Measurements from ENCODE around the genes AADACL4, CFAP107 and PRAMEF25.

DNA sequence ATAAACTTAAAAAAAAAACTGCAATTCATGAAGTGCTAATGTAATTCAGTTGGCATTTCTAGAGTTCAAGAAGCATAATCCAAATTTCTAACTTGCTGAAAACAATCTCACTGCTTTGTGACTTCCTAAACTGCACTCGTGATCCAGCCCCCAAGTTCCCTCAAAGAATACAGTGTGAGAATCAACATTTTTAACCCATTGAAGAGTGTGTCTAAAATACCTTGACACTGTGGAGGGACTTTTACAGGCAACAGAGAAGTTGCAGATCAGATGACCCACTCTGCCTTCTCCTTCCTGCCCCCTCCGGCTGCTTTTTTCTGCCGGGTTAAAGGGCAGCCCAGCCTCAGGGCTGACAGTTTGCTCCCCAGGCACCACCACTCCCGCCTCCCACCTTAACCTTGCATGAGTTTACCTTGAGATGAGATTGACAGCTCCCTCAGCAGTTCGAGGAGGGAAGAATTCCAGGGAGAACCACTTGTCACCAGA is 3.3 kb downstream of the MTHFR start:
- PRO-cap, result no peak
- RAMPAGE, long total RNA, result no peak
- RRBS, result no CpG with 5 or more reads among the region's 5 CpGs

DNA sequence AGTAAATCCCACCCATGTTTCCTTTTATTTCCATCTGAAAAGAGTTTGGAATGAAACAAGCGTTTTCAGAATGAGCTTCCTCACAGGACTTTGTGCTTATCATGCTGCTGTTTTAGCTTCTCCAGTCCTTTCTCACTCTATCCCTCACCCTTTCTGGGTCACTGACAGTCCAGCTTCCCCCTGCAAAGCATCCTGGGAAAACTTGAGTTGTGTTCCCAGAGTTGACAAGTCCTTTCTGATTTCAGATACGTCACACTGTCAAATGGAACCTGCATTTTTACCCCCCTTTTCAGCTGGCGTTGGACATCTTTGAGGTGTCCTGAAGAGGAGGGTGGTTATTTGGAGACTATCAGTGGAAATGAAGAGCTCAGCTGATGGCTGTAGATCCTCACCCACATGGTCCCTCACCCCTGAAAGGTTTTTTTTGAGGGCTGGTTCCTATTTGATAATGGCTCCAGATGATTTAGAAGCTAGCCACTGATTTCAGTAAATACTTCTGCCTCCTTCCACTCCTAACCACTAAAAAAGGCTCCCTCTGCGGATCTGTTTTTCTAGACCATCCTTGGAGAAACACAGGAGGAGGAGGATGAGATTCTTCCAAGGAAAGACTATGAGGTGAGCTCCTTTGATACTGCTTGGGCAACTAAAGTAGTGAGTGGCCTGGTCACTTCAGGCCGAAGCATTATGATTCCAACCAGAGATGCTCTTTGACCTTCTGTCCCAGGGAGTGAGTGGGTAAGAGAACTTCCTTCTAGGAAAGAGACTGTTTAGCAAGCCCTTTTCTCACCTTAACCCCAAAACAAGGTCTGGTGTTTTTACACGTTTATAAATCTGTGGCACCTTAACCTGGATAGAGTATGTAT is 816 bp downstream of the CLCN6 start:
- PRO-cap, result no peak
- RAMPAGE, long total RNA, result no peak
- RRBS, result no CpG with 5 or more reads among the region's 6 CpGs

GRCh38 chr1:11872525-11873245 is 13.9 kb upstream of the NPPB start:
- PRO-cap, result no peak
- RAMPAGE, long total RNA, result no peak
- RRBS, result no CpG with 5 or more reads among the region's 8 CpGs

GRCh38 chr1:11880784-11881592 is 22.2 kb upstream of the NPPB start:
- PRO-cap, result no peak
- RAMPAGE, long total RNA, result no peak
- RRBS, result no CpG with 5 or more reads among the region's 10 CpGs

DNA sequence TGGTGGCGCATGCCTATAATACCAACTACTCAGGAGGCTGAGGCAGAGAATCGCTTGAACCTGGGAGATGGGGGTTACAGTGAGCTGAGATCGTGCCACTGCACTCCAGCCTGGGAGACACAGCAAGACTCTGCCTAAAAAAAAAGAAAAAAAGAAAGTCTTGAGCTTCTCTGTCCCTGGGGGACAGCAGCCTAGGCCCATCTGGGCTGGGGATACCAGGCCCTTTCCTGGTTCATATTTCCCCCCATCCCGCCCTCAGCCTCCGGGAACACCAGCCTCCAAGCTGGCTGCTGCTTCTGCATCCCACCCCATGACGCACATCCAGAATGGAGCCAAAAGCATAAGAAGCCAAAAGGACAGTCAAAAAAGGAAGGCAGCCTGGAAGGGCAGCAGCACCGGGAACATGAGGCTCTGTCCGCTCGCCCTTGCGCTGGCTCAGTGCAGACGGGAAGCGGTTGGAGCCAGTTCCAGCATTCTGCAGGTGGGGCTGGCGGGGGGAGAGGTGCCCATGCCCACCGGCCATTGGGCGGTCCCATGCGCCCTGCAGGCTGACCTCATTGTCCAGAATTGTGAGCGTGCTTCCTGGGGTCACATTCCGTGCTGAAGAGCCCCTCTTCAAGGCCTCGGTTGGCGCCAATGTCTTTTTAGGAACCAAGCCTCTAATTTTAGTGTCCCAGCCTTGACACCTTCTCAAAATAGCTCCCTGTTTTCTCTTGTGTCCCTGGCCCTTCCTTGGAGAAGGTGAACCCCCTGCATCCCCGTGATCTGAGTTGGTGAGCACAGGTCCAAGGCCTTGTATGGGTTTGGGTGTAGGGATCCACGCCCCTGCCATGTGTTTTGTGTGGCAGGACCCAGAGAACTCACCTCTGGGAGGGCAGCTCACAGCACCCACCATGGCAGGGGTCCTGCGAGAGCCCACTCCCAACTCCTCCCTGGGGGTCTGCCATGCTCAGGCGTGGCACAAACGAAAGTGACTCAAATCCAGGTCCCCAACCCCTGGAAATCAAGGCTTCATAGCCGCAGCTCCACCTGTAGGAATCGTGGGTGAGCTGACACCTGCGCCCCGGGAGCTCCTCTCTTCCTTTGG is 28.4 kb upstream of the NPPB start:
- PRO-cap, result no peak
- RAMPAGE, long total RNA, result no peak
- RRBS, result 80% methylated on average over 6 of the region's 29 CpGs

- PRO-cap, result no peak
- RAMPAGE, long total RNA, result no peak
- RRBS, result no CpG with 5 or more reads among the region's 42 CpGs
Measured at GRCh38 chr1:11924654-11925716, 1.2 kb downstream of the KIAA2013 start.

GRCh38 chr1:12185352-12186534 is 19.0 kb downstream of the TNFRSF1B start:
- PRO-cap, result no peak
- RAMPAGE, long total RNA, result no peak
- RRBS, result no CpG with 5 or more reads among the region's 22 CpGs

- PRO-cap, result no peak
- RAMPAGE, long total RNA, result no peak
- RRBS, result no CpG with 5 or more reads among the region's 2 CpGs
Measured at GRCh38 chr1:12345853-12346221, 116.0 kb downstream of the VPS13D start.

GRCh38 chr1:12381362-12381913 is 151.6 kb downstream of the VPS13D start:
- PRO-cap, result no peak
- RAMPAGE, long total RNA, result no peak
- RRBS, result no CpG with 5 or more reads among the region's 6 CpGs

- PRO-cap, result no peak
- RAMPAGE, long total RNA, result no peak
- RRBS, result no CpG with 5 or more reads among the region's 16 CpGs
Measured at GRCh38 chr1:12552922-12553652, 64.9 kb downstream of the DHRS3 start.

DNA sequence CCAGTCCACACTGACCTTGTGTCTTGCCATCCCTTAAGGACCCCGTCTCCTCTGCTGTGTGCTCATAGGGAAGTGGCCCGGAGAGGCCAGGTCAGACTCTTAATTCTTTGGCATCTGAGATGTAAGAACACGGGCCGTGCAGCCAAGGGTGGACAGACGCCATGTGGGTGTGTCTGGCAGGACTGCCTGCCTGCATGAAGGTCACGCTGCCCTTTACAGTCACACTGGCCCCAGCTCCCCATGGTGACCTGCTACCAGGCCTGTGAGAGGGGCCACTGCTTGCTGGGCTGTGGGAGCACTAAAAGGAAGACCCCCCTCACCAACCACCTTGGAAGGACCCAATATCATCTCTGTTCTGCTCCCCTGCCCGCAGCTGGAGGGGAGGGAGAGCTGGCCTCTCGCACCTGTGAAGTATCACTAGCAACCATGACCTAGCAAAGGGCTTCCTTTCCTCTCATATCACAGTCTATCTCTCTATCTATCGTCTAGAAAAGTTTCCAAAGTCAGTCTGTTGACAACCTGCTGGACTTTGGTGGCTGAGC is 17.6 kb downstream of the DHRS3 start:
- PRO-cap, result no peak
- RAMPAGE, long total RNA, result no peak
- RRBS, result no CpG with 5 or more reads among the region's 9 CpGs

DNA sequence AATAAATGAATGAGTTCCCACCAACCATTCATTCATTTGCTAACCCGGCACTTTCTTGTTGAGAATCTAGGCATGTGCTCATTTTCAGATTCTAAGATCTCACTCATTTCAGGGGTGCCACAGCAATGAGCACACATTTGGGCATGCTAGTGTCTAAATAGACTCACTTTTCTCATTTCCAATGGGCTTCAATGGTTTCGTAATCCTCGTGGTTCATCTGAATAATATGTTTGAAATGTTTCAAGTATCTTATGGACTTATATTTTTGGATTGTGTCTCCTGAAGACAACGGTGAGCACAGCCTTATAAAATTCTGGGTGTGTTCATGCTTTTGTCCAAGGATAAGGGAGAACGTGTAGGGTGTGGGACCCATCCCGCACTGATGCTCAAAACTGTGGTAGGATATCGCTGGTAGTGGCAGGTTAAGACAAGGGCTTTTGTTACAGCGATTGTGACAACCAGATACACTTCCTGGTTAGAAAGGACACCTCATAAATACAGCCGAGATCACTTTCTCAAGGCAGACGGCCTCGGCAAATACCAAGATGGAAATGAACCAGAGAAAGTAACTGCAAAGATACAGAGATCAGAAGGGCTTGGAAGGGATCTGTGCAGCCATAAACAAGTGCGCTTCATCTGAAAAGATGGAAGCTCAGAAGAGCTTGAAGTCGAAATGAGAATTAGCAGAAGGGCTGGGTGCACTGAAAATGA is 7.3 kb downstream of the DHRS3 start:
- PRO-cap, result no peak
- RAMPAGE, long total RNA, result no peak
- RRBS, result no CpG with 5 or more reads among the region's 13 CpGs

GRCh38 chr1:12614982-12615195 is 3.1 kb downstream of the DHRS3 start:
- PRO-cap, result no peak
- RAMPAGE, long total RNA, result no peak
- RRBS, result no CpG with 5 or more reads among the region's 1 CpG

DNA sequence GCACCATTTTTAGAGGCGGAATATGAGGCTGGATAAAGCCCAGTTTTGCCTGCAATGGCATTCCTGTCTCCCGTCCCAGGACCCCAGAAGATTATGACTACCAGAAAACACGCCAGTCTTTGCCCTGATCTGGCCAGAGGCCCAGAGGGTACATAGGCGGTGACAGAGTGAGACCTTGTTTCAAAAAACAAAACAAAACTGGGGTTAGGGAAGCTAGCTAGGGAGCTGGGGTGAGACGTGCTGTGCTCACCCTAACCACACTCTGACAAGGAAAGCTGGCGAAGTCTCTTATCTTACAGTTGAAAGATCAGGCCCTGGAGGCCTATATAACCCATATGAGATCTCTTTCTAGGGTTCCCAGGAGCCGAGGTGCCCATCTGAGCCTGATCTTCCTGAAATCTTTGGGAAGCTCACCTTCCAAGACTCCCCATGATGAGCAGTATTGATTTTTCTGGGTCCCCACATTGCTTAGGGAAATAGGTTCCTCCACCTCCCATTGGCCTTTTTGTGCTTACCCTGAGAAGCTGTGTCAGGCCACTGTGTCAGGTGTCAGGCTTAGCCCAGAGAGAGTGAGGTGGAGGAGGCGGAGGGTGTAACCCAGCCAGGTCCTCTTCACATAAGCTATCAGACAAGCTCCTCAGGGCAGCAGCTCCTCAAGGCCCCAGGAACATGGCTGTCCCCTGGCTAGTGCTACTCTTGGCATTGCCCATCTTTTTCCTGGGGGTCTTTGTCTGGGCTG is at the start of gene AADACL4:
TSS of gene AADACL4 (plus strand) at position 208 of the 739 bp plus-strand sequence.
- PRO-cap, result no peak
- RAMPAGE, long total RNA, result no peak
- RRBS, result no CpG with 5 or more reads among the region's 8 CpGs

GRCh38 chr1:12746047-12746459 is at the start of gene CFAP107:
TSS of gene CFAP107 (plus strand) at chr1:12746200.
- PRO-cap, result no peak
- RAMPAGE, long total RNA, result start-site peak on the plus strand at chr1:12746186-12746249, 69 and 19 reads in 2 replicates
- RRBS, result no CpG with 5 or more reads among the region's 3 CpGs

DNA sequence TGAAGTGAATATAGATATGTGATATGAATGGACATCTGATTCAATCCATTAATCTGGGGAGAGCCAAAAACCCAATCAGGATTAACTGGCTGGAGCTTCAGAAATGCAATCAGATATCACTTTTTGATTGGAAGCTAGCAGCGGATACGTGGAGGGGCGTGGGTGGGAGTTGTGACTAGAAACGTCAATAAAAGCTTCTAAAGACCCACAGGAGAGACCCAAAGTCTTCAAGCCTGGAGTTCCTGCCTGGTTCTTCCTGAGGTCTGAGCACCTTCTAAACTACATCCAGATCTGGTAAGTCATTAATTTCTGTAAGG is at the start of gene PRAMEF25:
TSS of gene PRAMEF25 (plus strand) at position 161 of the 317 bp plus-strand sequence.
- PRO-cap, result no peak
- RAMPAGE, long total RNA, result no peak
- RRBS, result no CpG with 5 or more reads among the region's 4 CpGs

DNA sequence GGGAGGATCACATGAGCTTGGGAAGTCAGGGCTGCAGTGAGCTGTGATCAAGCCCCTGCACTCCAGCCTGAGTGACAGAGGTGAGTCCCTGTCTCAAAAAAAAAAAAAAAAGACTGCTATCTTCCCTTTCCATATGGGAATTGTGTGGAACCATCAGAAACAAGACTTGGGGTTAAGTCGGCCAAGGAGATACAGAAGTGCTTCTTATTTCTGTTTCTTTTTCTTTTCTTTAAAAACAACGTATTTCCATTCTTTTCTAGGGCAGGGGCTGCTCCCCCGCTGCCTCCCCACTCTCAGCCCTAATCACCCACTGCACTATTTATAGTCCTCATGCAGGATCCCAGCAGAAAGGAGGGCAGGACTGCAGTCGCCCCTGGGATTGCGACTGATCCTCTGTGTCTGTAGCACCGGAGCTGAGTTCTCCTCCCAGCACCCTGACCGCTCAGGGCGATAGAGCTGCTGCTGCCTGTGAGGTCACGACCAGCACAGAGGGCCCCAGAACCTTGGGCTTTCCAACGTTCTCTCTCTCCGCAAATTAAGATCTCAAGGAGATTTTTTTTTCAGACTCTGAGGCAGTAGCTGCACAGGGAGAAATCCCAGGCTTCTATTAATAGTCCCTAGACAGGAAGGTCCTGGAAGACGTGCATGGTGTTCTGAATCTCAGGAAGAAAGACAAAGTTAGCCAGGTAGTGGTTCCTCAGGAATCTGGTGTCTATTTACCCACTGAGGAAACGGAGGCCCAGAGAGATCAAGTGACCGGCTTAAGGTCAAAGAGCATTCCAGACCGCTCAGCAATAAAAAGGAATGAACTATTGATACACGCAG is 46.7 kb downstream of the PRAMEF20 start:
- PRO-cap, result no peak
- RAMPAGE, long total RNA, result no peak
- RRBS, result no CpG with 5 or more reads among the region's 16 CpGs

- PRO-cap, result no peak
- RAMPAGE, long total RNA, result no peak
- RRBS, result 2% methylated on average over 10 of the region's 62 CpGs
Measured at GRCh38 chr1:13512765-13513557, 842 bp downstream of the LRRC38 start.

GRCh38 chr1:13613777-13614012 is 30.1 kb downstream of the PDPN start:
- PRO-cap, result no peak
- RAMPAGE, long total RNA, result no peak
- RRBS, result no CpG with 5 or more reads among the region's 3 CpGs

DNA sequence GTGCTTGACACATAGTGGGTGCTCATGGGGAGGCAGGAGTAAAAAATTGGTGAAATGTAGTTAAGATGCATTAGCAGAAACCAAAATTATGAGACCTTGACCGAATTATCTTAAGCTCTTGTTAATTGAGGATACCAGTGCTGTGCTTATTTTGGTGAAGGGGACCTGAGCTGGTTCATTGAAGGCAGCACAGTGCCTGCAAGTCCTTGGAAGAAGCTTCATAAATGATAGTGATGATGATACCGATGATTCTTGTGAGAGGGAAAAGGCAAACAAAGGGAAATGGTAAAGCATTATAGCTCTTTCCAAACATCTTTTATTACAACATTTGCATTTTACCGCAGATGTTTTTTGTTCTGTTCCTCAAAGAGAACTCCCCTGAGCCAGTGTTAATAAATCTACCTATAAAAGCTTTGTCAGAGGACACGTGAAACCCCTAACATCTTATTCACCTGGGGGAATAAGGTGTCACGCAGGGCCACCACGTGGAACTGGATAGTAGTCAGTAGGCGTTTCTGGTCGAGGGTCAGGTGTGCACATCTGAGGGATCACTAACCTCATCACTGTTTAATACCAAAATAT is 13.4 kb downstream of the PRDM2 start:
- PRO-cap, result no peak
- RAMPAGE, long total RNA, result no peak
- RRBS, result no CpG with 5 or more reads among the region's 8 CpGs

Measured in lung (tissue), 4 donors.